Urinary bladder (tissue), 3 donors: ENCODE data around the genes TRAPPC2, PIR and S100G.

DNA sequence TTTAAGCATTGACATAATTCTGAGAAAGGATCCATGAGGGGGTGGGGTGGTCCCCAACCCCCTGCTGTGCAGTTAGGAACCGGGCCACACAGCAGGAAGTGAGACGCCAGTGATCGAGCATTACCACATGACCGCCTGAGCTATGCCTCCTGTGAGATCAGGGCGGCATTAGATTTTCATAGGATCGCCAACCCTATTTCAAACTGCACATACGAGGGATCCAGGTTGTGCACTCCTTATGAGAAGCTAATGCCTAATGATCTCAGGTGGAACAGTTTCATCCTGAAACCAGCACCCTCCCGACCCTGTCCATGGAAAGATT, 7.2 kb upstream of the TMSB4X start:
- PRO-cap, result no peak
- RAMPAGE, long total RNA, result no peak

DNA sequence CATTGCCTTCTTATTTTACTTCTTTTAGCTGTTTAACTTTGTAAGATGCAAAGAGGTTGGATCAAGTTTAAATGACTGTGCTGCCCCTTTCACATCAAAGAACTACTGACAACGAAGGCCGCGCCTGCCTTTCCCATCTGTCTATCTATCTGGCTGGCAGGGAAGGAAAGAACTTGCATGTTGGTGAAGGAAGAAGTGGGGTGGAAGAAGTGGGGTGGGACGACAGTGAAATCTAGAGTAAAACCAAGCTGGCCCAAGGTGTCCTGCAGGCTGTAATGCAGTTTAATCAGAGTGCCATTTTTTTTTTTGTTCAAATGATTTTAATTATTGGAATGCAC, 1.9 kb downstream of the TMSB4X start:
- PRO-cap, result no peak
- RAMPAGE, long total RNA, result no peak

- PRO-cap, result no peak
- RAMPAGE, long total RNA, result no peak
Observed at GRCh38 chrX:12978601-12978953, 3.7 kb downstream of the TMSB4X start.

GRCh38 chrX:12978954-12979567, 4.2 kb downstream of the TMSB4X start:
- PRO-cap, result no peak
- RAMPAGE, long total RNA, result no peak

DNA sequence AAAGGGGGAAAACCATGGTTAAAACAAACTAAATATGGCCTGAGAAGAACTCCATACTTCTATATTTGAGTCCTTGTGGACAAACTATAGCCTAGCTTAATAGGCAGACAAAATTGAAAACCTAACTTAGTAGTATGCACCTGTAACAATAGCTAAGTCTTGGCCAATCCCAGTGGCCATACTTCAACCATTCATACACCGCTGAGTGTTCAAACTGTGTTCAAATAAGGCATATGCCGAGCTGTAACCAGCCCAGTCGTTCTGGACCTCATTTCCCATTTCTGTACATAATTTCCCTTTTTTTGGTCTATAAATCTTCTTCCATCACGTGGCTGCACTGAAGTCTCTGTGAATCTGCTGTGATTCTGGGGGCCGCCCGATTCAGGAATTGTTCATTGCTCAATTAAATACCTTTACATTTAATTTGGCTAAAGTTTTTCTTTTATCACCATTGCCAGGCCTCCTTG, 27.8 kb downstream of the FAM9C start:
- PRO-cap, result no peak
- RAMPAGE, long total RNA, result no peak

DNA sequence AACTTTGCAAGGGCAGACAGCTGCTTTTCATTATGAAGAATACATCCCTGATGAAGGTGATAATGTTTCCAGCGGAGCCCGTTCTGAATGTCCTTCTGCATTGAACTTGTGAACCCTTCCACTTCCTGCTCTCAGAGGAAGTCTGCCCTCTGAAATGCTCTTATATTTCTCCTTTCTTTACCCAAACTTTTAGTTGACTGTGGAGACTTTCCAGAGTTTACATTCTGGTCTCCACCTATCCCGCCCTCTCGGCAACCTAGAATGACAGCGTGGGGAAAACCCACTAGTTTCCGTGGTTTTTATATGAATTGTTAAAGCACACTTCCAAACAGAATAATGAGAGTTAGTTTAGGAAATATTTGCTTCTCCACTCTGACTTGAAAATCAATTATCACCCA, 123.5 kb upstream of the FAM9C start:
- PRO-cap, result no peak
- RAMPAGE, long total RNA, result no peak

- PRO-cap, result no peak
- RAMPAGE, long total RNA, result no peak
Observed at GRCh38 chrX:13489482-13489926, 79.9 kb upstream of the EGFL6 start.

DNA sequence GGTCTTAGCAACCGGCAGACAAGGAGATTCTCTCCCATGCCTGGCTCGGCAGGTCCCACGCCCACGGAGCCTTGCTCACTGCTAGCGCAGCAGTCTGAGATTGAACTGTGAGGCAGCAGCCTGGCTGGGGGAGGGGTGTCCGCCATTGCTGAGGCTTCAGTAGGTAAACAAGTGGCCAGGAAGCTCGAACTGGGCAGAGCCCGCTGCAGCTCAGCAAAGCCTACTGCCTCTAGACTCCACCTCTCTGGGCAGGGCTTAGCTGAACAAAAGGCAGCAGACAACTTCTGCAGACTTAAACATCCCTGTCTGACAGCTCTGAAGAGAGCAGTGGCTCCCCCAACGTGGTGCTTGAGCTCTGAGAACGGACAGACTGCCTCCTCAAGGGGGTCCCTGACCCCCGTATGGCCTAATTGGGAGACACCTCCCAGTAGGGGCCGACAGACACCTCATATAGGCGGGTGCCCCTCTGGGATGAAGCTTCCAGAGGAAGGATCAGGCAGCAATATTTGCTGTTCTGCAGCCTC, 9.4 kb downstream of the TRAPPC2 start:
- PRO-cap, result no peak
- RAMPAGE, long total RNA, result no peak

DNA sequence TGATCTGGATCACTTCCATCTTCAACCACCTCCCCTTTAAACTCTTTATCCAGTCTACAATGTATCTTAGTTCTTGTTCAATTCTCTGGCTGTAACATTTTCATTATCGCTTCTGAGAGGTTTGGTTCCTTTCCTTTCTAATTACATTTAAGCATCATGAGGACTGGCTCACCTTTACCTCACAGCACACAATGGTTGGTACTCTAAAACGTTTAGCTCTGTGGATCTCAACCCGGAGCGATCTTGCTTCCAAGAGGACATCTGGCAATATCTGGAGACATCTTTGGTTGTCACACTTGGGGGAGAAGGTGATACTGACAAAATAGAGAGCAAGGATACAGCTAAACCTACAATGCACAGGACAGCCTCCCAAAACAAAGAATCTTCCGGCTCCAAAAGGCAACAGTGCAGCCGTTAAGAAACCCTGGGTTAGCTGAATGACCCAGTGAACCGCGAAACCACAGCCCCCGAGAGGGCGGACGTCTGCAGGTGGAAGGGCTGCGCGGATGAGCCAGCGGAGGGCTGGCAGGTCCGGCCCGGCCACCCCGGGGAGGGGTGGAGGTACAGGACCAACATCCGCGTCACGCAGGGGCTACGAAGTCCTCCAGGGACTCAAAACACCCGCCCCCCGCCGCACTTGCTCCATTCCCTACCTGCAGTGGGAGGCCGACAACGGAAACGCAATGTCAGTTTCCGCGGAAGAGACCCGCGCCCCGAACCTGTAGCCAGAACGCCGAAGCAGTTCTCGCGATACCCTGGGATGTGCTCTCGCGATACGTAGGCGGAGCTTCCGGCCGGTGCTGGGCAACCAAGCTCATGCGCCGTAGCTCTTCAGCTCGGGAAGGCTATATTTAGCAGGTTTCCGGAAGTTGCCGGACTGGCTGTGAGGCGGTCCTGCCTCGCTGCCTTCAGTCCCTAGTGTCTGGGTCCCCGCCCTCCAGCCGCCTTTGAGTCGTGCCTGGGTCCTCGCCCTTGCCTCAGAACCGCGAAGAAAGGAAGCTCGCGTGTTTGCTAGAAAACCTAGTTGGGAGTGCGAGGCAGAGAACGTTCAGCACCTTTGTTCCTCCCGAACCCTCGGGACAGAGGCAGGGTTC, at the start of gene TRAPPC2:
Gene TRAPPC2, minus strand, starts transcription at position 749 of the 1,094 bp plus-strand sequence.
- PRO-cap, result bidirectional peak, plus-strand start at position 911 of the sequence, minus-strand start at position 747 of the sequence
- RAMPAGE, long total RNA, result start-site peak on the minus strand centred at position 712 of the sequence, 77 bp wide, 423 and 329 reads in 2 replicates

DNA sequence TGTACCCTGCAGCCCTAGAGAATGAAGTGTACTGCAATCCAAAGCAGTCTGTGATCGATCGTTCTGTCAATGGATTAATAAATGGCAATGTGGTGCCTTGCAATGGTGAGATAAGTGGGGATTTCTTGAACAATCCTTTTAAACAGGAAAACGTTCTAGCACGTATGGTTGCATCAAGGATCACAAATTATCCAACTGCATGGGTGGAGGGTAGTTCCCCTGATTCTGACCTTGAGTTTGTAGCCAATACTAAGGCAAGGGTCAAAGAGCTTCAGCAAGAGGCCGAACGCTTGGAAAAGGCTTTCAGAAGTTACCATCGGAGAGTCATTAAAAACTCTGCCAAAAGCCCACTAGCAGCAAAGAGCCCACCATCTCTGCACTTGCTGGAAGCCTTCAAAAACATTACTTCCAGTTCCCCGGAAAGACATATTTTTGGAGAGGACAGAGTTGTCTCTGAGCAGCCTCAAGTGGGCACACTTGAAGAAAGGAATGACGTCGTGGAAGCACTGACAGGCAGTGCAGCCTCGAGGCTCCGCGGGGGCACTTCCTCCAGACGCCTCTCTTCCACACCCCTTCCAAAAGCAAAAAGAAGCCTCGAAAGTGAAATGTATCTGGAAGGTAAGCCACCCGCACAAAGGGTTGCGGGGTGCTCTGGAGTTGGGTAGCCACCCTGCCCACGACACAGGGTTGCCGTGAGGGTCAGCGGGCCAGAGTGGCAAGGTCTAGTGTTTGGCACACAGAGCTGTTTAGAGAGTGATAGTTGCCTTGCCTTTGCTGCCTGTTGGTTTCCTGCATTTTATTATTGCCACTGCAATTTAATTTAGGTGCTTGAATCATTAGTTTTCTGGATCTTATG, 25.8 kb downstream of the OFD1 start:
- PRO-cap, result no peak
- RAMPAGE, long total RNA, result no peak

DNA sequence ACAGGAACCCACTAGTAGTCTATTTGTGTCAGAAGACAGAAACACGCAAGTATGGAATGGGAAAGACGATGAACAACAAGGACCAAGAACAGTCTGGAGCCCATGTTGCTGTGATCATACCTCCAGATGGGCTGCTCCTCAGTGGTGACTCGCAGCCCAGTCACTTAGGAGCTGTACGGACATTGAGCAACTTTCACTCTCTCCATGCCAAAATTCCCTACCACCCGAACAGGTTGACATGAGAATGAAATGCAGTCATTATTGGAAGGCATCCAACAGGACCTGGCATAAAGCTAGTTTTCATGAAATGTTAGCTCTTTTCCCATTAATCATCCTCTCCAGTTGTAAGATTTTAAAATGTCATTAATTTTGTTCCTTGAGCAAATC, 82.7 kb upstream of the GPM6B start:
- PRO-cap, result no peak
- RAMPAGE, long total RNA, result no peak

GRCh38 chrX:13939045-13939484, 90.6 kb downstream of the GEMIN8 start:
- PRO-cap, result no peak
- RAMPAGE, long total RNA, result no peak

- PRO-cap, result bidirectional peak, plus-strand start at chrX:15493461, minus-strand start at chrX:15493304
- RAMPAGE, long total RNA, result no peak
Observed at GRCh38 chrX:15493021-15494251, at the start of gene PIR. PIR (minus strand) TSS chrX:15493333.

- PRO-cap, result no peak
- RAMPAGE, long total RNA, result no peak
Observed at GRCh38 chrX:15601673-15602331, 1.0 kb upstream of the ACE2 start.

DNA sequence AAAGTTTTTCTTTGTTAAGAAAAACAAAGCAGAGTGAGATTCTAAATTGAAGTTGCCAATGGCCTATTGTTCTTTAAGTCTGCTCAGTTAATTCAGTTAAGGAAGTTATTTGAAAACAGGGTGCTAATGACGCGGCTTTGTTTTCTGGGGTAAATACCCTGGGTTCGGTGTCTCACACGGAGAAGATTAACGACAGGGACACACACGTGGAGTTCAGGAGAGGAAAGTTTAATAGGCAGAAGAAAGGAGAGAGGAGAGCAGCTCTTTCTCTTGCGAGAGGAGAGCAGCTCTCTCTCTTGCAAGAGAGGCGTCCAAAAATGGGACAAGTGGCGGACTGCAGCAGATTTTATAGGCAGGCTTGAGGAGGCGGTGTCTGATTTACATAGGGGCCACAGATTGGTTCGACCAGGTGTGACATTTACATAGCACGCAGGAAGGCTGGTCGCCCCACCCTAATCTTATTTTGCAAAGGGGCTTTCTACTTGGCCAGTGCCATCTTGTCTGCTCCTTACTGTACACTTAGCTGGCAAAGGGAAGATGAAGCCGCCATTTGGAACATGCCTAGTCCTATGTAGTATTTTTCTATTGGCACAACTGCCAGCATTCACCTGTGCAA, 9.7 kb downstream of the CA5B start:
- PRO-cap, result no peak
- RAMPAGE, long total RNA, result no peak

GRCh38 chrX:15803412-15804074, 13.3 kb downstream of the ZRSR2 start:
- PRO-cap, result no peak
- RAMPAGE, long total RNA, result no peak

- PRO-cap, result no peak
- RAMPAGE, long total RNA, result no peak
Observed at GRCh38 chrX:16528471-16528855, 121.5 kb upstream of the S100G start.

DNA sequence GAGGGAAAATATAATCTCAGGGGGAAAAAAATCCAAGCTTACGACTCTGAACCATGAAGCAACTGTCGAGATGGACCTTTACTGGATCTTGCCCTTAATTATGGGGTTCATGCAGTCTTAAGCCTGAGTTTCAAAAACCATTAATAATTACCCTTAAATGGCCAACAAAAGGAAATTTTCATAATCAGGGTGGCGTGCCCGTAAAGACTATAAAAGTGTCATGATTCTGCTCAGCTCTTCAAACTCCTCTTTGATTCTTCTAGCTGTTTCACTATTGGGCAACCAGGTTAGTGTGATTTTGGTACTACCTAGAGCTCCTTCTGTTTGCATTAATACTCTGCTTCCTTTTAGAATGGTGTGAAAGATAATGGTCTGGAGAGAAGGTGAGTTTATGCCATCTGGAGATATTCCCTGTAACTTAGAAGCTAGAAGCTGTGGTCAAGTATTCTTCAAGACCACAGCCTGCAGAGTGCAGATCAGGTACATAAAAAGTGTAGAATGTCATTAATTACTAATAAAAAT, at the start of gene S100G:
Gene S100G, plus strand, starts transcription at position 241 of the 522 bp plus-strand sequence.
- PRO-cap, result no peak
- RAMPAGE, long total RNA, result no peak

- PRO-cap, result no peak
- RAMPAGE, long total RNA, result no peak
Observed at GRCh38 chrX:16761421-16762442, 24.5 kb upstream of the TXLNG start.

- PRO-cap, result no peak
- RAMPAGE, long total RNA, result no peak
Observed at GRCh38 chrX:16857895-16858120, 12.4 kb downstream of the RBBP7 start.